Umbilical cord (tissue), 2 donors: ENCODE results near the genes SEC61A1 and DNAJB8.

- RAMPAGE, long total RNA, result no peak
Observed at GRCh38 chr3:127223962-127224549, 31.1 kb downstream of the PRR23E start.

GRCh38 chr3:127543760-127544145, 46.8 kb downstream of the TPRA1 start:
- RAMPAGE, long total RNA, result no peak

- RAMPAGE, long total RNA, result no peak
Observed at GRCh38 chr3:127546611-127546887, 44.0 kb downstream of the TPRA1 start.

DNA sequence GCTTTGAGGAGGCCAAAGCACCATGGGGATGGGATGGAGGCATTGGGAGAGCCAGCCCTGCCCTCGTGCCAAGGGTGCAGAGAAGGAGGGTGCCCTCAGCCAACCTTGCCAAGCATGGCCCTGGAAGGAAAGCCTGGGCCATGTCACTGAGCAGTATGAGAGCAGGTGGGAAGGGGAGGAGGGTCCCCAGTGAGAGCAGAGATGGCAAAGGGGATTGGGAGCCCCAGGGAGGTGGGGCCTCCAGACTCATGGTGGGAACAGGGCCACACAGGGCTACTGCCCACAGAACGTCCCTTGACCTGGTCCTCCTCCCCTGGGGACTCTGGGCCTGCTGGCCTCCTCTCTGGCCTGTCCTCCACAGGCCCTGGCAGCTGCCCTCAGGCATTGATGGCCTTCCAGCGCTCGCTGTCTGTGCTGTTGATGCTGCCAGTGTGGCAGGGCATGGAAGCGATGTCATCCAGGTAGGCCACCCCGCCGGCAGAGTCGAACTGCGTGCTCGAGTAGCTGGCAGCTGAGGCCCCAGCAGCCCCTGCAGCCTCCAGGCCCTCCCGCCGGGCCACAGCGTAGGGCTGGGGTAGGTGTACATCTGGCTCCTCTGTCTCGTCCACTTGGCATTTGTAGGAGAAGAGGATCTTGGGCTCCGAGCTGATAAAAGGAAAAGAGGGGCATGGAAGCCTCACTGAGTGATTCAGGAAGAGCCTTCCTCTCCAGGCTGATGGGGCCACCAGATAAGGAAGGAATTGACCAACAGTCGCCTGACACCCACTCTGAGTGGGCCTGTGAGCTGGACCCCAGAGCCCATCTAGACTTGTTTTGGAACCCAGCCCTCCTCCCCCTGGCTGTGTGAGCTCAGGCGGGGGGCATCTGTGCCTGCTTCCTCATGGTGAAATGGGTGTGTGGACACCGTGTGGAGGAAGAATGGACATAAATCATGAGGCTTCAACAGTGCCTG, 17.1 kb downstream of the TPRA1 start:
- RAMPAGE, long total RNA, result no peak

DNA sequence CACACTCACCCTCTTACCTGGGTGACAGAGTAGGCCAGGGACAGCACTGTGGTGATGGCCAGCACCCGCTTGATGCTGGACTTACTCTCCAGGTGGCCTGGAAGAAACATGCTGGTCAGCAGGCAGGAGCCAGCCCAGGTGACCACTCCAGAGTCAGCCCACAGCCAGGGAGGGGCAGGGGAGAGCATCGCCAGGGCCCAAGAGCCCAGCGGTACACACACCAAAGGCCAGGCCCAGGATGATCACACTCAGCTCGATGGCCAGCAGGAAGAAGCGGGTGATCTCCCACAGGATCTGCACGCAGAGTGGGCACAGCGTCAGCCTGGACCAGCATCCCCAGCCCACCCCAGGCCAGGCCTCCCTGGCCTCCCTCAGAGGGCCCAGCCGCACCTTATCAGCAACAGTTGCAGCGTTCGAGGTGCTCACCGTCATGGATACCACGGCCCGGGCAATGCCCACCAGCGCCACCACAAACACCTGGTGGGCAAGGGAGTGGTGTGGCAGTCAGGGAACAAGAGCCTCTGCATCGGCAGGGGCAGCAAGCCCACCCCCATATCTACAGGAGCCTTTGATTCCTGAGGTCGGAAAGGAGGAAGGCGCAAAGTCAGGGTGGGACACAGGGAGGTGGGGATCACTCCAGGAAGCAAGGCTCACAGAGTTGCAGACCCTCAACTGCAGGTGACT, 13.8 kb downstream of the TPRA1 start:
- RAMPAGE, long total RNA, result no peak

GRCh38 chr3:127726925-127727313, 54.2 kb downstream of the ABTB1 start:
- RAMPAGE, long total RNA, result no peak

GRCh38 chr3:127734296-127735524, 62.0 kb downstream of the ABTB1 start:
- RAMPAGE, long total RNA, result no peak

GRCh38 chr3:127786214-127786752, 36.0 kb downstream of the MGLL start:
- RAMPAGE, long total RNA, result no peak

DNA sequence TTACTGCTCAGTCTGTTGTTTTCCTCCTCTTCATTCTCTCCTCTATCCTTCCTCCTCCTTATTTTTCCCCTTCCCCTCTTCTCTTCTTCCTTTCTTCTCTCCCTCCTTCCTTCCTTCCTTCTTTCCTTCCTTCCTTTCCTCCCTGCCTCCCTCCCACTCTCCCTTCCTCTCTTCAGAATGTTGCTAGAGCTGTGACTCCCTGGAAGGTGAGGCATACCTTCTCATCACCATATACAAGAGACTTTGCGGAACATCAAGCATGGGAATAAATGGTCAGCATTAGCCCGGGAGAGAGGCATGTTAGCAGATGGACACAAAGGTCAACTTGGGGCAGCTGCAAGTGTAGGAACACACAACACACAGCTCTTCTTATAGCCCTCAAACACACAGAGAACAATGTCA, 8.4 kb downstream of the MGLL start:
- RAMPAGE, long total RNA, result no peak

DNA sequence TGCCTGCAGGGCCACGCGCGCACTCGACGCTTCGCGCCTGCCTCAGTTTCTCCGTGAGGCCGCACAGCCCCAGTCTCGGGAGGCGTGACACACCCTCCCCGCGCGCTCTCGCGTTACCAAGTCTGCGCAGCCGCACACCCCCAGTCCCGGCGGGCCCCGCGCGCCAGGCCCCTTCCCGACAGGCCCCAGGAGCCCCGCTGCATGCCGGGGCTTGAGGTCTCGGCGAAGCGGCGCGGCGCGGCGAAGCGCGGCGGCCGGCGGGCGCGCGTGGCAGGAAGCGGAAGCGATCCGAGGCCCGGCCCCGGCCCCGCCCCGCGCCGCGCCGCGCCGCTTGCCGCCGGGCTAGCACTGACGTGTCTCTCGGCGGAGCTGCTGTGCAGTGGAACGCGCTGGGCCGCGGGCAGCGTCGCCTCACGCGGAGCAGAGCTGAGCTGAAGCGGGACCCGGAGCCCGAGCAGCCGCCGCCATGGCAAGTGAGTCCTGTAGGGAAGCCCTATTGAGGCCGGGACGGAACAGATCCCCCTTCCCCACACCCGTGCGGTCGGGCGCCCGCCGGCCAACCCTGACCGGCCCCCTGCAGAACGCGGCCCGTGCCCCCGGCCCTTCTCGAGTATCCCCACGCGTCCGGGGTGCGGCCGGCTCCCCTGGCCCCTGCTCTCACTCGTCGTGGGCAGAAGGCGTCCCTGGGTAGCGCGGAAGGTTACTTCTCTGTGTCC, at the start of gene SEC61A1:
Gene SEC61A1, plus strand, starts transcription at position 351 of the 716 bp plus-strand sequence.
- RAMPAGE, long total RNA, result start-site peak on the plus strand centred at position 358 of the sequence, 83 bp wide, 565 and 649 reads in 2 replicates

GRCh38 chr3:128053092-128053435, 827 bp downstream of the SEC61A1 start:
- RAMPAGE, long total RNA, result no peak

DNA sequence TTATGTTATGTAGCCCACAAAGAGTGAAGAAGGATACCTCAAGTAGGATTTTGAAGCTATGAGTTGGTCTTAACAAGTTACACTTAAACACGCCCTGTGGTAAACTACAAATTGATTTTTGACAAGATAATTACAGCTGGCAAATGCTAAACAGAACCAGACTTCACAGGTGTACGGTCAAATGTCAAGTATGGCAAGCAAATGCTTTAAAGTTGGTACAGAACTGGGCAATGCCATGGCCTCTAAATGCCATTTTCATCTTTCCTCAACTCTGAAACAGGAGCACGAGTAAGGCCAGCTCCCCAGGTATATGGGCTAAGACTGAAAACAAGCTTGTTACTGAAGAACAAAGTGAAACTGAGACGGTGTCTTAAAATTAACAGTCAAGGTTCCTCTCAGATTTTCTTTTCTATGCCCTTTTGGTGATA, 9.7 kb downstream of the RUVBL1 start:
- RAMPAGE, long total RNA, result no peak

DNA sequence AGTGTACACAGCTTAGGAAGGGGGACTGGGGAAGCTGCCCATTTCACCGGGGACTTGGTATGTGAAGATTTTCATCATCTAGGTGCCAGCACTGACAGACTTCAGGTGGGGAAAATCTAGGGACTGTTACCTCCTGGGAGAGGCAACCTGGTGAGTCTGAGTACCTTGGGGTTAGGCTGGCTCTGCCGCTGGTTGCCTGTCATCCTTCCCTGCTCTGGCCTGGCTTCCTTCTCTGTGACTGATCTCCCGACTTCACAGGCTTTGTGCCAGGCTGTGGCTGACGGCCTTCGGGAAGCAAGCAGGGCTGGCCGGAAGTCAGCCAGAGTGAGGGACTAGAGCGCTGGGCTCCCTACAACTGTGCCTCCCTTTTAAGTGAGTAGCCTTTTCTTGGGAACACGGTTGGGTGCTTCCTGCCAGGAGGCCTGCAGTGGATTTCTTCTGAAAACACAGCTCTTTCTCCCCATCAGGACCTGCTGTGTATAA, 129.4 kb downstream of the EEFSEC start:
- RAMPAGE, long total RNA, result no peak

DNA sequence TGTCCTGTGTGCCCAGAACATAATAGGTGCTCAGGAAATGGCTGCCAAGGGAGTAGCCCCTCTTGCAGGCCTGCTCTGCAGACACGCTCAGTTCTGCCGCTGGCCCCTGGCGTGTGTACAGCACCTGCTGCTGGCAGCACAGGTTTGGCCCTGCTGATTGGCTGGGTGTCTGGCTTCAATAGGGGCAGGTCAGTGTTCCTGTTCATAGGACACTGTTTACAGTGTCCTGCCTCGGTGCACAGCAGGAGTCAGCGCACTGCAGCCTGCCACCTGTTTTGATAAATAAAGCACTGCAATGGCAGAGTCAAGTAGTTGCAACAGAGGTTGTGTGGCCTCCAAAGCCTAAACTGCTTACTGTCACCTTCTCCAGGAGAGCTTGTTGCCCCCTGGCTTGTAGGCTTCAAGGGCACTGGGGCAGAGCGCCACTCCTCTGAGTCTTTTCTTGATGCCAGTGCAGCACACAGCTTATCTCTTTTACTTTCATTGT, 146.8 kb downstream of the DNAJB8 start:
- RAMPAGE, long total RNA, result no peak

GRCh38 chr3:128366301-128366582, 100.4 kb downstream of the DNAJB8 start:
- RAMPAGE, long total RNA, result no peak

DNA sequence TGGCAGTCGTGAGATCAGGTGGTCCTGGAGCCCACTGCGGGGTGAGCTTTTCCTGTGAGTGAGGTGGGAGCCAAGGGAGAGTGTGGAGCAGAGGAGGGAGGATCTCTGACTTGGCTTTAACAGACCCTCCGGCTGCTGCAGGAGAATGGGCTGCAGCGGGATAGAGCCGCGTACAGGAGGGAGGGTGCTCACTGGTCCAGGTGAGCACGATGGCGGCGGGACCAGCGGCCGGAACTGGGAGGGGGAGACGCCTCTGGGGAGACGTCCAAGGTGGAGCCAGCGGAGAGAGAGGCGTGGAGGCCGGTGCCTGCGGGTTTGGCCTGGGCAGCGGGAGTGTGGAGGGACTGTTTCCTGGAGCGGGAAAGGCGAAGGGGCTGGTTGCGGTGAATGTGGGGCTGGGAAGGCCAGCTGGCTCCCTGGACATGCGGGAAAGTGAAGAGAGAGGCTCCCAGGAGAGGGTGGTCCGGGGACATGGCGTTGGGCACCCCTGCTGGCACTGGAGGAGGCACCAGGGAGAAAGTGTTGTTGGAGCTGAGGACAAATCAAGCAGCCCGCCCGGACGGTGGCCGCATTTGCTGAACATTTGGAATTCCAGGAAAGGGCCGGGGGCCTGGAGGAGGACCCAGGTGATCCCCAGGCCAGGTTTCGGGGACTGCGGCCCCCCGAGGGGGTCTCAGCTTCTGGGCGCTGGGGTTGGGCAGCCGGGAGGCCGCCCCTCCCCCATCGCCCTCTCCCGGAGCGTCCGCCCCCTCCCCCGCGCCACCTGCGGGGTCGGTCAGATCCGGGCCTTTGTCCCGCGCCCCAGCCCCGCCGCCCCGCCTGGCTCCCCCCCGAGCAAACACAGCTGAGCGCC, 34.3 kb downstream of the DNAJB8 start:
- RAMPAGE, long total RNA, result no peak

DNA sequence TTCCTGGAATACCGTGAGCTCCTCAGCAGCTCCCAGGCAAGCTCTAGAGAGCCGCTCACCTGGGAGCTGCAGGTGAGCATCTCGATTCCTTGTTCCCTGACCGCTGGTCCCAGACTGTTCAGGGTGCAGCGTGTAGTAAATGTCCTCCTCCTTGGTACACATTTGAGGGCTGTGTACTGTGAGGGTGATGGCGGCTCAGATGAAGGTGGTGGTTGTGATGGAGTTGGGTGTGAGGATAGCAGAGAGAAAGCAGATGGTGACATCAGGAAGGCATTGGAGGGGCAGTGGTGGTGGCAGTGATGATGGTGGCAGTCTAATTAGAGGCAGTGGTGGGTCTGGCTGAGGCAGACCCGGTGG, at the start of gene DNAJB8:
Gene DNAJB8, minus strand, starts transcription at position 56 of the 357 bp plus-strand sequence.
- RAMPAGE, long total RNA, result no peak

DNA sequence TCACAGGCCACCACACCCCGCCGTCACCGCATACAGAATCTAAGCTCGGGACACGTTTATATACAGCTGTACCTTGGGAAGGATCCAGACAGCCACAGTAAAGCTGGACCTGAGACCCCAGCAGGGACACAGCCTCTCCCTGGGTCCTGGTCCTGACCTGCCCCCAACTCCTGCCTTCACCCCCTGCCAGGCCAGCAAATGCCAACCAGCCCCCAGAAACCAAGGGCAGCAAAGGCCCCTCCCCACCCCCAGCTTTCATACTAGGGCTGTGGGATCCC, 13.0 kb upstream of the DNAJB8 start:
- RAMPAGE, long total RNA, result no peak

GRCh38 chr3:128623640-128624146, 26.9 kb downstream of the RPN1 start:
- RAMPAGE, long total RNA, result no peak

GRCh38 chr3:128709528-128710339, 16.2 kb upstream of the RAB7A start:
- RAMPAGE, long total RNA, result no peak